Pericardium fibroblast (primary cell): ENCODE results near the genes CLEC14A and KLHL28.

GRCh38 chr14:35711523-35712041, 97.5 kb downstream of the RALGAPA1 start:
- RAMPAGE, long total RNA = no peak

DNA sequence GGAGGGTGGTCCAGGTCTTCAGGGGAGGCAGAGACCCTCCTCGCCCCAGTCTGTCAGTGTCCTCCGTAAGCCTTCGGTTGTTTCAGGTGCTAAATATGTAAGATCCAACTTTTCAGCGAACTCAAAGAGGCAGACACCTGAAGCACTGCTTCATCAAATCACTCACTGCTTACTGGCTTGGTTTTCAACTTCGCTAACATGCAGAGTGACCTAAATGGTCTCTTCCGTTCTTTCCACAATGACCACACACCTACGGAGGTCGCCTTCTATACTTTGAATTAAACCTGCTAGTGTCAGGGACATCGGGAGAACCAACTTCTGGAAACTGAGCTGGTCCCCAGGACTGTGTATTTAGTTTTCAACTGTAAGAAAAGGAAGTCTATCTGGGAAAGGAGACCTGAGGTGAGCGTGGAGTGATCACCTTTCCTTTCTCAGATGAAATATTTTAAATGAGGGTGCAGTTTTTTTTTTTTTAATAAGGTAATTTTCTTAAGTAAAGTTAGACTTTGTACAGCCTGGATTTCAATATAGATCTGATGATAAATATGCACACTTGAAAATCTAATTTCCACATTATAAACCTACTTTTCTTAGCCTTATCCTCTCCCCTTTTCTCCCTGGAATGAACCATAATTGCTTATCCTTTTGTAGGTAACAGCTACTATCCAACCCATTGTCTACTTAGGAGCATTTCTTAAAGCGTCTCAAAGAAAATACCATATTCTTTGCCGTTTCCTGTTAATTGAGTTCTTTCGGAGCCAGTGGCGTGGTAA, 47.3 kb downstream of the MBIP start:
- RAMPAGE, long total RNA = no peak

- RAMPAGE, long total RNA = no peak
Observed at GRCh38 chr14:36518649-36519372, 1.2 kb downstream of the NKX2-1 start.

GRCh38 chr14:36856056-36856435, 194.4 kb downstream of the PAX9 start:
- RAMPAGE, long total RNA = no peak

- RAMPAGE, long total RNA = no peak
Observed at GRCh38 chr14:37466058-37466439, 129.0 kb downstream of the FOXA1 start.

GRCh38 chr14:37596448-37596826, 1.0 kb downstream of the TTC6 start:
- RAMPAGE, long total RNA = no peak

- RAMPAGE, long total RNA = no peak
Observed at GRCh38 chr14:38255765-38256916, at the start of gene CLEC14A. Gene CLEC14A (minus strand): TSS chr14:38256093.

DNA sequence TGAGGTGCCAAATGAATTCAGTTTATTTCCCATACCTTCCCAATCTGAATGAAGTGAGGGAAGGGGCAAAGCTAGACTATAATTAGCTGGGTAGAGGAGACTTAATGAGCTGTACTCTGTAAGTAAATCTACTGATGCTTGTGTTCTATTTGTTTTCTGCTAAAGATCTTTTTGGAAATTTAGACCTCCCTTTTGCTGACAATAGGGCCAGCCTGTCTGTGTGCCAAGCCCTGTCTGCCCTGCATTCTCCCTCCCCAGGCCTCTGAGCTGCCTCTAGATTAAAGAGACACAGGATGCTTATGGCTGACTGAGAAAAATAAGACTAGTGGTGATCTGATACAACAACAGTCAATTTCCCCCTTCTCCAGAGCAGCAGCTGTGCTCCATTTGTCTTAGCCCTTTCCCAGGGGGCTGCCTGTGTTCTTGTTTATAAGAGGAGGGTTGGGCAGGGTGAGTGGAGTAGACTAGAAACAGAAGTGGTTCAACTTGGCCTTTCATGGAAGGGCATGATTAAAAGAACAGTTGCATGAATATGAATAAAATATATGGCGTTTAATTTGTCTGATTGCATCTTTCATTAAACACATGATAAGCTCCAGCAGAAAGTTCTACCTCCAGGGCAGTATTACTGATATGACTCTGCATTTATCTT, 149.9 kb upstream of the CLEC14A start:
- RAMPAGE, long total RNA = no peak

DNA sequence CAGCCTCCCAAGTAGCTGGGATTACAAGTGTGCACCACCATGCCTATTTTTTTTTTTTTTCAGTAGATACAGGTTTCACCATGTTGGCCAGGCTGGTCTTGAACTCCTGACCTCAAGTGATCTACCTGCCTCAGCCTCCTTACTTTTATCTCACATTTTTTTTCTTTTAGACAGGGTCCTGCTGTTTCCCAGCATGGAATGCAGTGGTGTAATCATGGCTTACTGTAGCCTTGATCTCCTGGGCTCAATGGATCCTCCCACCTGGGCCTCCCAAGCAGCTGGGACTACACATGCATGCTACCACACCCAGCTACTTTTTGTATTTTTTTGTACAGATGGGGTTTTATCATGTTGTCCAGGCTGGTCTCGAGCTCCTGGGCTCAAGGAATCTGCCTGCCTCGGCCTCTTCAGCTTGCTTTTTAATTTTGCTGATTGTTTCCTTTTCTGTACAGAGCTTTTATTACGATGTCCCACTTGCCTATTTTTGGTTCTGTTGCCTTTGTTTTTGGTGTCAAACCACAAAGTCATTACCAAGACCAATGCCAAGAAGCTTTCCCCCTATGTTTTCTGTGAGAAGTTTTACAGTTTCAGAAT, 23.5 kb downstream of the FBXO33 start:
- RAMPAGE, long total RNA = no peak

DNA sequence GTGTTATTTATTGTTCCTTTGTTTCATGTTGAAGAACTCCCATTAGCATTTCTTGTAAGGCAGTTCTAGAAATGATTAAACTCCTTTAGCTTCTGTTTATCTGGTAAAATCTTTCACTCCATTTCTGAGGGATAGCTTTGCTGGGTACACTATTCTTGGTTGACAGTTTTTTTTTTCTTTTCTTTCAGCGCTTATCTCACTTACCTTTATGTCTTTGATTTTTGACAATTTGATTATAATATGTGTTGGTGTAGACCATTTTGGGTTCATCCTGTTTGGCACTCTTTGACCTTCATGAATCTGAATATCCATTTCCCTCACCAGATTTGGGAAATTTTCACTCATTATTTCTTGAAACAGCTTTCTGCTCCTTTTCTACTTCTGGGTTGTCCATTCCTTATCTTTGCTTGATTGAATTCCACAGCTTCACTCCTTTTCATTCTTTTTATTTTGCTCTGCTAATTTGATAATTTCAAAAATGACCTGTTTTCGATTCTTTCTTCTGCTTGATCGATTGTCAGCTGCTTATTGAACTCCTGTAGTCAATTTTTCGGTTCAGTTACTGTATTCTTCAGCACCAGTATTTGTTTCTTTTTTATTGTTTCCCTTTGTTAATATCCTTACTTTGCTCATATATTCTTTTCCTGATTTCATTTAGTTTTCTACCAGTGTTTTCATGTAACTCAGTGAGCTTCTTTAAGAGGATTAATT, 16.0 kb downstream of the FBXO33 start:
- RAMPAGE, long total RNA = no peak

- RAMPAGE, long total RNA = no peak
Observed at GRCh38 chr14:39431139-39432048, 839 bp downstream of the FBXO33 start.

DNA sequence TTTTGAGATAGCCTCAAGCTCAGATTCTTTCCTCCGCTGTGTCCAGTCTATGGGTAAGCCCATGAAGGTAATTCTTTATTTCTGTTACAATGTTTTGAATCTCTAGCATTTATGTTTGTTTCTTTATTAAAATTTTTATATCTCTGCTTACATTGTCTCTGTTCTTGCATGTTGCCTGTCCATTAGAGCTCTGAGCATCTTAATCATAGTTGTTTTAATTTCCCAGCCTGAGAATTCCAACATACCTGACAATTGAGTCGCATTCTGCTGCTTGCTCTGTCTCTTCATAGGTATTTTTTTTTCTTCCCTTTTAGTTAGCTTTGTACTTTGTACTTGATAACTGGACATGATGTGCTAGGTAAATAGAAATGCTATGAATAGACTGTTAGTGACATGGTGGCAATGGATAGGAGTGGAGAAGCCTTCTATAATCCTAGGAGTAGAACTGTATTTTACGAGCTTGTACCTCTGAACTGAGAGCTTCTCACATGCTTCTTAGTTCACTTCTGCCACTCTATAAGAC, 210.4 kb downstream of the LRFN5 start:
- RAMPAGE, long total RNA = no peak

DNA sequence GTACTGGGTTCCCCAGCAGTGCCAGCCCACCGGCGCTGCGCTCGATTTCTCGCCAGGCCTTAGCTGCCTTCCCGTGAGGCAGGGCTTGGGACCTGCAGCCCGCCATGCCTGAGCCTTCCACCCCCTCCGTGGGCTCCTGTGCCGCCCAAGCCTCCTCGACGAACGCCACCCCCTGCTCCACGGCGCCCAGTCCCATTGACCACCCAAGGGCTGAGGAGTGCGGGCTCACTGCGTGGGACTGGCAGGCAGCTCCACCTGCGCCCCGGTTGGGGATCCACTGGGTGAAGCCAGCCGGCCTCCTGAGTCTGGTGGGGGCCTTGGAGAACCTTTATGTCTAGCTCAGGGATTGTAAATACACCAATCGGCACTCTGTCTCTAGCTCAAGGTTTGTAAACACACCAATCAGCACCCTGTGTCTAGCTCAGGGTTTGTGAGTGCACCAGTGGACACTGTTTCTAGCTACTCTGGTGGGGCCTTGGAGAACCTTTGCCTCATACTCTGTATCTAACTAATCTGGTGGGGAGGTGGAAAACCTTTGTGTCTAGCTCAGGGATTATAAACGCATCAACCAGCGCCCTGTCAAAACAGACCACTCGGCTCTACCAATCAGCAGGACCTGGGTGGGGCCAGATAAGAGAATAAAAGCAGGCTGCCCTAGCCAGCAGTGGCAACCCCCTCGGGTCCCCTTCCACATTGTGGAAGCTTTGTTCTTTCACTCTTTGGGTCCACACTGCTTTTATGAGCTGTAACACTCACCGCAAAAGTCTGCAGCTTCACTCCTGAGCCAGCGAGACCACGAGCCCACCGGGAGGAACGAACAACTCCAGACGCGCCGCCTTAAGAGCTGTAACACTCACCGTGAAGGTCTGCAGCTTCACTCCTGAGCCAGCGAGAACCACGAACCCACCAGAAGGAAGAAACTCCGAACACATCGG, 121.9 kb downstream of the FSCB start:
- RAMPAGE, long total RNA = no peak

- RAMPAGE, long total RNA = no peak
Observed at GRCh38 chr14:44960833-44962070, at the start of gene KLHL28. Gene KLHL28 (minus strand): TSS chr14:44961947.

DNA sequence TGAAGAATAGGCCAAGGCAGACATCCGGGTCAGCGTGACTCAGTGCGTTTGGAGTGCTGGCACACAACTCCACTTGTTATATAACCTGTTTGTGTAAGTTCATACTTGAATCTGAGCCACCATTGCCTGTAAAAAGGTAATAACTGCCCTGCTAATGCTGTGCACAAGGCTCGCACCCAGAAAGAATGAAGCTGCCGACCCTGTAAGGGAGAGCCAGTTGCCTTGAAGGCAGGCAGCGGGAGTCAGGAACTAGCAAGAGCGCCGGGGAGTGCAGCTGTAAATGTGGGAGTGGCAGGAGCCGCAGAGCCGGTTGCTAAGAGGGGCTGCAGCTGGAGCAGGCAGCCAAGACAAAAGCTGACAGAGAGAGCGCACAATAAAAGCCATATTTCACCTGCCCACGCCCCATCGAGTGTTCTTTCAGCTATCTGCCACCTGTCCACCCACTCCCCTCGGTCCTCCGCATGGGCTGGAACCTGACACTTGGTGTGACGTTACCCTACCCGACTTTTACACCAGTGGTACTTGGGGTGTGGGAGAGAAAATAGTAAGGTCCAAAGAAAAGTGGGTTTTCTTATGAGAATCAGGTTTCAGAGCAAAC, 638.7 kb upstream of the MIS18BP1 start:
- RAMPAGE, long total RNA = no peak

GRCh38 chr14:46734114-46734670, 82.6 kb upstream of the RPL10L start:
- RAMPAGE, long total RNA = no peak

- RAMPAGE, long total RNA = no peak
Observed at GRCh38 chr14:48259272-48259518, 583.8 kb upstream of the MDGA2 start.

DNA sequence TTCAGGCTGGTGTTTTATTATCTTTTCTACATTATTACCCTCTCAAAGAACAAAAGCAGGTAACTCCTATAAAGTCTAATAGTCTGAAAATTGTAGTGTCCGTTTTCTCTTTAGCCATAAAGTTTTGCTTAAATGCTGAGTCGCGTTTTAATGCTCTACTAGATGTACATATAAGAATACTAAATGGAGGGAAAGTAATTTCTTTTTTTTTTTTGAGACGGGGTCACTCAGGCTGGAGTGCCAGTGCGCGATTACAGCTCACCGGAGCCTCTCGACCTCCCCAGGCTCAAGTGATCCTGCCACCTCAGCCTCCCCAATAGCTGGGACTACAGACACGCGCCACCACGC, 1.3 kb upstream of the LRR1 start:
- RAMPAGE, long total RNA = no peak

- RAMPAGE, long total RNA = no peak
Observed at GRCh38 chr14:49769765-49770653, 2.1 kb downstream of the KLHDC2 start.

DNA sequence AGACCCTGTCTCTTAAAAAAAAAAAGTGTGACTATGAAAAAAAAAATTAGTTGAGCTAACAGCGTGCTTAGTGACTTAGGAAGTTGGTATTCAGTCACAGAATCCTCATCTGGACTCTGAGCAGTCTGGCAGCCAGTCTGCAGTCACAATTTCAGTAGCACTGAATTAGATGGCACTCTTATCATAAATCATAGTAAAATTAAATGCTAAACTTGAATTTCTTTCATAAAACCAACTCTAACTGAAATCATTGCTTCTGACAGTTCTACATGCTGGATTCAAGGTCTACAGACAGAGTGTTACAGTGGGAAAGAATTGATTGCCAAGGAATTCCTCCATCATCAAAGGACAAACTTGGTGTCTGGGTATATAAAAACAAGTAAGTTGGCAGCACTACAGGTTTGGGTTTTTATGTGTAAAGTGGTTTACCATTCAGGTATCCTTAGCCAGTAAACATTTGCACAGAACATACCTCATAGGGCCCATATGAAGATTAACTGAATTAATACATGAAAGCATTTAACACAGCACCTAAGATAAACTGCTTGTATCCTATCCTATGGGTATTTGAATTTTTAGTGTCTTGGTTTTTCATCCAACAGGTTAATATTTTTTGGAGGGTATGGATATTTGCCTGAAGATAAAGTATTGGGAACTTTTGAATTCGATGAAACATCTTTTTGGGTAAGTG, 9.8 kb downstream of the KLHDC2 start:
- RAMPAGE, long total RNA = no peak